RPMI7951 (cell line): Measurements from ENCODE around the gene TRMT6.

GRCh38 chr20:5470955-5471481 lies 139.8 kb downstream of the GPCPD1 start:
- RAMPAGE, long total RNA, result no peak

DNA sequence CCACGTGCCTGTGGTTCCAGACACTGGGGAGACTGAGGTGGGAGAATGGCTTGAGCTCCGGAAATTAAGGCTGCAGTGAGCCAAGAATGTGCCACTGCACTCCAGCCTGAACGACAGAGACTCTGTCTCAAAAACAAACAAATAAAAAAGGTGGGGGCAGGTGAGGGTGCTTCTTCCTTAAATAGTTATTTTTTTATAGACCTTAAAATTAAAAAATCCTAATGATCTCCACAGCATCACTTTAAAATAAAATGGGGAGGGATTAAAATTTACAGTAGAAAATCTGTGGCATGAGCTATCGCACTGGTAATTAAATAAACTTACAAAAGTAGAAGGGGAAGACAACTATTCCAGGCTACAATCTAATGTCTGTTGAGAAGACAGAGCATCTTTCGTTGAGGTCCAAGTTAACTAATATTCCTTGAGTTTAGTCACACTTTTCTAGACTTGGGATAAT lies 36.2 kb downstream of the GPCPD1 start:
- RAMPAGE, long total RNA, result no peak

GRCh38 chr20:5578084-5578929 lies 32.5 kb downstream of the GPCPD1 start:
- RAMPAGE, long total RNA, result no peak

DNA sequence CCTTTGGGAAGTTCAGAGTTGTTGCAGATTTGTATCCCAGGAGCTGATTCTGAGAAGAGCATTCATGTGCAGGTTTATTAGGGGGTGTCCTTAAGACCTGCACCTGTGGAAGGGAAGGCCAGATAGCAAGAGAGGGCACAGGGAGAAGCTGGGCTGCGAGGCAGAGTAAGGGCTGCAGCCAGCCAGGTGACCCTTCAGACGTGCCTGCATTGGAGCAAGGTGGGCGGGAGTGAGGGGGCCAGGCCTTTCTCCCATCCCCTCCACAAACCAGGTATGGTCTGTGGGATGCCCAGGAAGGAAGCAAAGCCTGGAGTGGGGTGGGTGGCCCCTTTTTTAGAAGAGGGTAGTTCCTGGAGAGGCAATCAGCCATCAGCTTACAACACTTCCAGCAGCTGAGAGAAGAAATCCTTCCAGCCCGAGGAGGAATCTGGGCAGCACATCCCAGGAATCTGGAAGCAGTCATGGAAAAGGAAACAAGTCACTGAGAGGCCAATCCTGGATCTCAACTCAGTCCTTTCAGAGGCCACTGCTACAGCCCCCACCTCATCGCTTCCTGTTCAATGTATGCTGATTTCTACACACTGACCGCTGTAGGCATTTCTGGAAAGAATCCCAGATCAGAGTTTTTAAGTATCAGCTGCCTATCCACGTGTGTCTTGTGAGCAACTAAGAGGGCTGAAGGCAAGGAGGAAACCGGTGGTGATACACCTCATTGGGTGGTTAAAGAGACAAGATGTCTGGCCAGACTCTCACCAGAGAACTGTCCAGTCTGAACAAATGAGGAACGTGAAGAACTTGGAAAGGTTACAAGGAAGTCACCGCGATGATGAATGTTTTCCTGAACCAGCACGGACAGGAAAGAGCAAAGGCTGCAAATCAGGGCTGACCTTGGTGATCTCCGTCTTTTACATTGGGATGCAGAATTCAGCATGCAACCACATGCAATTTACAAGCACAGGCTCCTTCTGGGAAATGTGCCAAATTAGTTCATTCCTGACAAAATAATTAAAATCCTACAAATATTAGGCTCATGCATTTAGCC lies 46.5 kb upstream of the GPCPD1 start:
- RAMPAGE, long total RNA, result no peak

DNA sequence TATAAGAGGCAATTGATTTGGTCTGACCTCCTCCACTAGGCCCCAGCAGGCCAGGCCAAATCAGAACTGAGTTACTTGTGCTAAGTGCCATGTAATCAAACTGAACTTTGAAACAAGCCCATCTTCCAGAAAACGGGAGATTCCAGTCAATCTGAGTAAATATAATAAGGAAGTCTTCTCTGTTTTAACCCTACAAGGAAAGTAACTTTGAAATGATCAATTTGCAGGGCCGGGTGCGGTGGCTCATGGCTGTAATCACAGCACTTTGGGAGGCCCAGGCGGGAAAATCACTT lies 2.0 kb upstream of the SHLD1 start:
- RAMPAGE, long total RNA, result no peak

GRCh38 chr20:5797587-5798081 lies 47.4 kb downstream of the SHLD1 start:
- RAMPAGE, long total RNA, result no peak

GRCh38 chr20:5821438-5822151 lies 71.4 kb downstream of the SHLD1 start:
- RAMPAGE, long total RNA, result no peak

DNA sequence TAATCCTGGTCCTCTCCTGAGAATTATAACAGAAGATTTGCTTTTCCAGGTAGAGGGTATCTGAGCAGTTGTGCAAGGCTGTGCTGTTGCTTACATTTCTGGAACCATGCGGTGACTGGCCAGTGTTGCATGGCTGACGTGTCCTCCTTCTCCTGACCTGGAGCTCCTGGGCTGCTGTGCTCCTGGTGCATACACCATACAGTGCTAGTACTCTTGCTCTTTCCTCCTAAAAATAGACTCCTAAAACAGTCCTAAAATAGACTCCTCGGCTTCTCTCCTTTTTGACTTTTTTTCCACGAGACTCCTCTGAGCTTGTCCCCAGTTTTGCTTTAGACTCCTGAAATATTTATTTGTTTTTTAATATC lies 78.4 kb upstream of the CHGB start:
- RAMPAGE, long total RNA, result no peak

GRCh38 chr20:5836056-5836442 lies 75.3 kb upstream of the CHGB start:
- RAMPAGE, long total RNA, result no peak

- RAMPAGE, long total RNA, result no peak
Measured at GRCh38 chr20:5848614-5849059, 62.7 kb upstream of the CHGB start.

DNA sequence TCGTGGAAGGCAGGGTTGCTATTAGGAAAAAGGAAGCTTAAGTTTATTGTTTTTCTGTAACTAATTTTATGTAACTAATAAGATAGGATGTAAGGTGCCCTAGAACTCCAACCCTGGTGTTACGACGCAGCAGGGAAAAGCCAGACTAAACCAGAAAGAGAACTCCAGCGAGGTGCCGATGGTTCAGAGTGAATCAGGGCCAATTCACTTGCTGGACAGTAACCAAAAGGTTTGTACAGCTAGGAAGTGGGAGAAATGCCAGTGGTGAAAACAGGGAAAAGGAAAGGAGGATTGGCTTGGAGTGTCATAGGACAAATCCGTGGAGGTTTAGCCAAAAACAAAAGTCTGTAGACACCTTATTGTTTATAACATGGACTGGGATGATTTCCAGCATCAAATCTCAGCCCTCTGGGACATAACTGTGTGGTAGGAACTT lies 62.2 kb upstream of the CHGB start:
- RAMPAGE, long total RNA, result no peak

DNA sequence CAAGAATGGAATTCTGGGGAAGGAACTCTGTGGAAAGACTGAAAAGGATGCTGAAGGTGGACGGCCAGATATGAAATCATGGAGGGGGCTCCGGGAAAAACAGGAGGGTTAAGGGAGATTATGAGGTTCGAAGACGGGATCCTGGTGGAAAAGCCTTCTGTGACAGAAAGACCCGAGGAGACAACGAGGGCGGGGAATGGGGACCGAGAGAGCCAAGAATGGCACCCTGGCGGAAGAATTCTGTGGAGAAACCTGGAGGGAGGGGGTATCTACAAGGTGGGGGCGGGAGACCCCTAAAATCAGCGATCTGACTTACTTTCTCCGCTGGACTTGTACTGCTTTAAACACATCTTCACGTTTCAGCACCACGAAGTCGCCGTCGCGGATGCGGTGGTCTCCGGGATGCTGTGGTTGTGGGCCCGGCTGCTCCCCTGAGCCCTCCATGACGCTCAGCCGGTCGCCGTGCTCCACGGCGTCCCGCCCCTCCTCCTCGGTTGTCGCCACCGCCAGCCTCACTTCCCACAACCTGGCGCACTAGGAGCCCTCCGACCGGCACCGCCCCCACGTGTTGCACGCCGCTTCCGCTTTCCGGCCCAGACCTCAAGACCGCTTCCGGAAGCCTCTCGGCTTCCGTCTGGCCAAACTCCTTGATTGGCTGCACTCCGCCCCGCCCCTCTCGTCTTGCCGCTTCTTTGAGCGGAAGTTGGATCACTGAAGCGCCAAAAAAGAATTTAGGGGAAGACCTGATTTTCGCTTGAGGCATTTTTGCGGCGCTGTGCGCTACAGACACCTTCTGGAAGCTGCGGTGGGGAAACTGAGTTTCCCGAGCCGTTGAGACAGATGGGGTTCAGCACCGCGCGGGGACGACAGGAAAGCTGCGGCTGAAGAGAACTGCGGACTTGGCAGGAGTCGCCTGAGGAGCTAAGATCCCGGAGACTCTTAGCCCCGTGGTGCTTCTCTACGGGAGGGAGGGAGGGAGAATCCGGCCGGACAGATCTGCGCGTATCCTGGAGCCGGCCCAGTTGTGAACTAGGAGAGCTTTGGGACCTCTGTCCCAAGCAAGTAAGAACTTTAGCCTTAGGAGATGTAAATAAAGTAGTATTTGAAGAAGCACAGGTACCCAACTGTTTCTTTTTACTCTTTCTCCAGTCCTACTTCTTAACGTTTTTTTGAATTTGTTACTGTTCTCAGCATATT lies at the start of gene TRMT6:
TRMT6 (minus strand) TSS at position 572 of the 1,197 bp plus-strand sequence.
- RAMPAGE, long total RNA, result start-site peak on the minus strand centred at position 514 of the sequence, 127 bp wide, 204 and 172 reads in 2 replicates

DNA sequence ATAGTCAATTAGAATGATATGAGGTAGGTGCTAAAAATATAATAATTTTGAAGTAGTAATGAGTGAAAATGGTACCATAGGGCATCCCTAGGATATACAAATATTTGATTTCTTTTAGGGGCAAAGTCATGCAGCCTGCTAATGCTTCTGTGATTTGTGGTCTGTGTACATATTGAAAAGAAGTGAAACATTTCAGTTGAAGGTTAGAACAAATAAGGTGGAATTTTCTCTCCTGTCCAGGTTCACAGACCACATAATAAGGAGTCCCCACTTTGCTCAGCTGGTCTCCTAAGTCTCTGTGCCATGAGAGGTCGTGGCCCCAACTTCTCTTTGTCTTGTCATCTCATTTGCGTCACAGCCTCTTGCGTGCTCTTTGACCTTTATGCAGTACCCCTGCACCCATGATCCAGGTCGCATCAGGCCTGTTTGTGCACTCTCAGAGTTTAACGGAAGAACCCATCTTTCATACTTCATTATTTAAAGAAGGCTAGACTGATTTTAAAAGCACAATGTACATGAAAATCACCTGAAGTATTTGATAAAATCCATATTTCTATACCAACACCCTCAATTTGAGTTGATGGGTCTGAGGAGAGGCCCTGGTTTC lies 110.4 kb upstream of the BMP2 start:
- RAMPAGE, long total RNA, result no peak

- RAMPAGE, long total RNA, result no peak
Measured at GRCh38 chr20:6703472-6704151, 63.9 kb upstream of the BMP2 start.

DNA sequence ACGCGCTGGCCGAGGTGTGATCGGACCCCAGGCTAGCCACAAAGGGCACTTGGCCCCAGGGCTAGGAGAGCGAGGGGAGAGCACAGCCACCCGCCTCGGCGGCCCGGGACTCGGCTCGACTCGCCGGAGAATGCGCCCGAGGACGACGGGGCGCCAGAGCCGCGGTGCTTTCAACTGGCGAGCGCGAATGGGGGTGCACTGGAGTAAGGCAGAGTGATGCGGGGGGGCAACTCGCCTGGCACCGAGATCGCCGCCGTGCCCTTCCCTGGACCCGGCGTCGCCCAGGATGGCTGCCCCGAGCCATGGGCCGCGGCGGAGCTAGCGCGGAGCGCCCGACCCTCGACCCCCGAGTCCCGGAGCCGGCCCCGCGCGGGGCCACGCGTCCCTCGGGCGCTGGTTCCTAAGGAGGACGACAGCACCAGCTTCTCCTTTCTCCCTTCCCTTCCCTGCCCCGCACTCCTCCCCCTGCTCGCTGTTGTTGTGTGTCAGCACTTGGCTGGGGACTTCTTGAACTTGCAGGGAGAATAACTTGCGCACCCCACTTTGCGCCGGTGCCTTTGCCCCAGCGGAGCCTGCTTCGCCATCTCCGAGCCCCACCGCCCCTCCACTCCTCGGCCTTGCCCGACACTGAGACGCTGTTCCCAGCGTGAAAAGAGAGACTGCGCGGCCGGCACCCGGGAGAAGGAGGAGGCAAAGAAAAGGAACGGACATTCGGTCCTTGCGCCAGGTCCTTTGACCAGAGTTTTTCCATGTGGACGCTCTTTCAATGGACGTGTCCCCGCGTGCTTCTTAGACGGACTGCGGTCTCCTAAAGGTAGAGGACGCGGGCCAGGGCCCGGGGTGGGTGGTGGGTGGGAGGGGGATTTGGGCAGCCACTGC lies 815 bp downstream of the BMP2 start:
- RAMPAGE, long total RNA, result no peak

DNA sequence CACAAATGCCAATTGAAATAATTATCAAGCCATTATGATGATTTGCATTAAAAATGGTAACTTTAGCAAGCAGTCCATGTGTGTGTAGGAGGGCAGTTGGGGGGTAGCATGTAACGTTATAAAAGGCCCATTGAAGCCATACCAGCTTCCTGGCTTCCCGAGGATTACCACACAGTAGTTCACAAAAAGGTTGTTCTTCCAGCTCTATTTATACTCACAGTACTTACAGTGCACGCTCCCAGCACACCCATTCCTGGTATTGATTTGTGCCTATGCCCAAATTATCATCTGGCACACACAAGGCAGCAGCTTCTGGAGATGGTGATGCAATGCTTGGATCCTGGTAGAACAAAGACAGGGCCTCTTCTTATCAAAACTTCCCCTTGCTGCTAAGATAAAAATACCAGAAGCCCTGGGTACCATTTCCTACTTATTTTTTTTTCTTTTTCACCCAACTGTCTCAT lies 436.8 kb downstream of the HAO1 start:
- RAMPAGE, long total RNA, result no peak

- RAMPAGE, long total RNA, result no peak
Measured at GRCh38 chr20:7736221-7736734, 204.0 kb downstream of the HAO1 start.

GRCh38 chr20:8007404-8008290 lies 11.9 kb downstream of the TMX4 start:
- RAMPAGE, long total RNA, result no peak

- RAMPAGE, long total RNA, result no peak
Measured at GRCh38 chr20:8020207-8020699, 692 bp upstream of the TMX4 start.

DNA sequence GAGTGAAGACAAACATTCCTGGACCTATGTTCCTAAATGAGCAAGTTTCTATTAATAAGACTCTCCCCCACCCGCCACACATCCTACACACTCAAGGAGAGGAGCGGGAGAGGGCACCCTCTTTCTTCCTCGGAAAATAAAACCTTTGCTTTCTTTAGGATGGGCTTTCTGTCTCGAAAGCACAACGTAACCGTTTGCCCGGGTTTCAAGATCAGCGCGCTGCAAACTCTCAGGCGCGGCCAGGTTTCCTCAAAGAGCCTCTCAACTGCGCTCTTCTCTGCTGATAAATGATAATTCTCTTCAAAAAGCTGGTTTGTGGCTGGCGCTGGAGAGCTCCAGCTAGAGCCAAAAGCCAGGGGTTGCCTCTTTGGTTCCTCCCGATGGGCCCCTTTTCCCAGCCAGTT lies 534 bp upstream of the PLCB1 start:
- RAMPAGE, long total RNA, result no peak